ENCODE measurements around the genes SHBG and ALOX12B.

DNA sequence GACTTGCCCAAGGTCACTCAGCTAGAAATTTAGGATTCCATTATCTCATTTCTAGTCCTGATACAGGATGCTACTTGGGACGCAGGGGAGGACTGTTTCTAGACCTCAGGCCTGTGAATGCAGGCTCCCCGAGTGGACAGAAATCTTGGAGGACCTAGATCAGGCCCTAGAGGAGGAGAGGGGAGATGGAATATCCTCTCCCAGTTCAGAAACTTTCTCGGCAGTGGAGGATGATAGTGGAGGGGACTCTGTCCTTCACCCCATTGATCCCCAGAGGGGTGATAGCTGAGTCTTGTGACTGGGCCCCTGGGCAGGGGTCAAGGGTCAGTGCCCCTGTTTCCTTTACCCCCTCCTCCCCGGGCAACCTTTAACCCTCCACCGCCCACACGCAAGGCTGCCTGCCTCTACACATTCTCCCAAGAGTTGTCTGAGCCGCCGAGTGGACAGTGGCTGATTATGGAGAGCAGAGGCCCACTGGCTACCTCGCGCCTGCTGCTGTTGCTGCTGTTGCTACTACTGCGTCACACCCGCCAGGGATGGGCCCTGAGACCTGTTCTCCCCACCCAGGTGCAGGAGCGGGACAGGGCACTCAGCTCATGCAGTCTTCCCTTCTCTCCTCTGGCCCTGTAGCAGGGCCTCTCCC, at the start of gene SHBG:
Gene SHBG, plus strand, starts transcription at position 419 of the 643 bp plus-strand sequence.
- PRO-cap, 2 experiments: no peak in any of the 2 experiments

DNA sequence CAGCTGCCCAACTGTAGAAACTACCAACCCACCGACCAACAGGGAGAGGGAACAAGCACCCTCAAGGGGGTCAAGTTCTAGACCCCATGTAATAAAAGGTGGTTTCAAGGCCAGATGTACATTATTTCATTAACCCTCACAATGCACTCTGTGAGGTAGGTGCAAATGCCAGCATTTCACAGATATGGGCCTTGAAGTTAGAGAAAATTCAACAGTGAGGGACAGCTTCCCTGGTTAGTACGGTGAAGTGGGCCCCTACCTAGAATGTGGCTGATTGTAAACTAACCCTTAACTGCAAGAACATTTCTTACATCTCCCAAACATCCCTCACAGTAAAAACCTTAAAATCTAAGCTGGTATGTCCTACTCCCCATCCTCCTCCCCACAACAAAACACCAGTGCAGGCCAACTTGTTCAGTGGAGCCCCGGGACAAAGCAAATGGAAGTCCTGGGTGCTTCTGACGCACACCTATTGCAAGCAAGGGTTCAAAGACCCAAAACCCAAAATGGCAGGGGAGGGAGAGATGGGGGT, 18.2 kb downstream of the TP53 start:
- PRO-cap, 2 experiments: no peak in any of the 2 experiments

- PRO-cap, 2 experiments: peak in 1 of 2 experiments; most common minus-strand start chr17:7840514 (in 1)
Measured at GRCh38 chr17:7840422-7840763, 6.4 kb downstream of the KDM6B start.

DNA sequence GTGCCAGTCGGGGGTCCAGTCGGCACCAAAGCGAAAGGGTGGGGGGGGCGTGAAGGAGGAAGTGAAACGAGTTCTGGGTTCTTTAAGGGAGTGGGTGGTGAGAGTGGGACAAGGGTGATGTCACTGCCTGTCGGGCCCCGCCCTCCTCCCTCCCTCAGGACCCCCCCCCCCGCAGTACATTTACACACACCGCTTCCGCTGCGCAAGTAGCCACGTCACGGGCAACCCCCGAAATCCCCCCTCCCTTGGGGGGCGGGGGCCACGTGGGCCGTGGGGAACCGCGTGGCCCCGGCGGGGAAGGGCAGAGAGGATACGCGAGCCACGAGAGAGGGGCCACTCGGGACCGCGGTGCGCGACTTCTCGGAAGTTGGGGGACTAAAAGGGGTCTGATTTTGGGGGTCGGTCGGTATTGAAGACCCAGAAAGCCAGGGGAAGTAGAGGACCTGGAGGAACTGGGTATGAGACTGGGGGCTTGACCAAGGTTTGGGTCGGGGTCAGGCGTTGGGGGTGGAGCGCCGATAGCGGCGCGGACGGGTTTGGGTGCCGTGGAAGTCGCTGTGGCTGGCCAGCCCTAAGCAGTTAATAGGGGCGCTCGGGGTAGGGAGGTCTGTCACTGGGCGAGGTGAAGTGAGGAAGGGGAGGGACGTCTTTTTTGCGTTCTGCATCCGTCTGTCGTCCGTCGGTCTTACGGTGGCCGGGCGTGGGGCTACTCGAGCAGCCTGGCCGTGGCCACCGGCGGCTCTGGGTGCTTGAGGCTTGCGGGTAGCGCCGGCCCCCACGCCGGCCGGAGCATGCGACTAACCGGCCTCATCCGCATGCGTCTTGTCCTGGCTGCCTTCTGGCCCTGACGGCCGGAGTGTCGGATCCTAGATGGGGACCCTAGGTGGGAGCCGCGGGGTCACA, 10.1 kb downstream of the KDM6B start:
- PRO-cap, 2 experiments: peak in 2 of 2 experiments; most common plus-strand start position 304 of the sequence (in 1); most common minus-strand start position 840 of the sequence (in 1)

DNA sequence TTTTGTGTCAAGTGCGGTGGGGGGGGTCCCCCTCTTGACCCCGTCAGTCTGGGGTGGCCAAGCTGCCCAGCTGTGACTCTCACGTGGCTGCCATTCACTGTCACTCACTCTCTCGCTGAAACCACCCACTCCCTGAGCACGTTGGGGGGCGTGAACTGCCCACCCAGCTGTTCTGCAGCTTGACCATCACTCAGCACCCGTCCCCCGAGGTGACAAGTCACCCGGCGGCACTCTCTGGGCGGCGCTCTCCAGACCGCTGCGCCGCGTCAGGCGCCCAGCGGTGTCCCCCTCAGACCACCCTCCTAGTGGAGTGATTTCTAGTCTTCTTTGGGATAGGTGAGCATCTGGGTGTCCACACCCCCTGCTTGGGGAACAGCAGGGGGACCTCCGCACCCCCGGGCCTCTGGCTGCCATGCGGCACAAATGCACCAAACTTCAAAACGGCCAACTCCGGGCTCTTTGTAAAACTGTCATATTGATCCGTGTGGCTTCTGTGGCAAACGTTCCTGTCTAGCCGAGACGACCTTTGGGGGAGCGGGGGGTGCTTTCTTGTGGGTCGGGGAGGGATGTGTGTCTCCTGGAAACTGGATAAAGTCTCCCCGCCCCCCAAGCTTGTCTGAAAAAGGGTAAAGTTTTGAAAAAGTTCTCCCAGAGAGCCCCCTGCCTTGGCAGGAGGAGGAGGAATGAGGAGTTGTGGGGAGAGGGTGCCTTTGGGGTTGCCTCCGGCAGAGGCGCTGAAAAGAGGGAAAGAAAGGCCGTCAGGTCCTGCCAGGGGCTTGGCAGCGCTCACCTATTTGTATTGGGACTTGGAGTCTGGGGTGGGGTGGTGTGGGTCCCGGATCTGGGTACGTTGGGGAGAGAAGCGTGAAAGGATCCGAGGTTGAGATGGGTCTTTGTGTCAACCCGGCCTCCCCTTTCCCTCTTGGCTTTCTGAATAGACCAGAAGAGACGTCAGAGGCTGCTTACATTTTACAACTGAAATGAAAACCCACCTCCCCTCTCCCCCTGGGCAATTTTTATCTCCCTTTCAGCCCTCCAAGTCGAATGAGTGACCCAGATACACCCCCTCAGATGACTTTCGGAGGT, 2.2 kb upstream of the CHD3 start:
- PRO-cap, 2 experiments: peak in 2 of 2 experiments; most common plus-strand start position 189 of the sequence (in 1)

DNA sequence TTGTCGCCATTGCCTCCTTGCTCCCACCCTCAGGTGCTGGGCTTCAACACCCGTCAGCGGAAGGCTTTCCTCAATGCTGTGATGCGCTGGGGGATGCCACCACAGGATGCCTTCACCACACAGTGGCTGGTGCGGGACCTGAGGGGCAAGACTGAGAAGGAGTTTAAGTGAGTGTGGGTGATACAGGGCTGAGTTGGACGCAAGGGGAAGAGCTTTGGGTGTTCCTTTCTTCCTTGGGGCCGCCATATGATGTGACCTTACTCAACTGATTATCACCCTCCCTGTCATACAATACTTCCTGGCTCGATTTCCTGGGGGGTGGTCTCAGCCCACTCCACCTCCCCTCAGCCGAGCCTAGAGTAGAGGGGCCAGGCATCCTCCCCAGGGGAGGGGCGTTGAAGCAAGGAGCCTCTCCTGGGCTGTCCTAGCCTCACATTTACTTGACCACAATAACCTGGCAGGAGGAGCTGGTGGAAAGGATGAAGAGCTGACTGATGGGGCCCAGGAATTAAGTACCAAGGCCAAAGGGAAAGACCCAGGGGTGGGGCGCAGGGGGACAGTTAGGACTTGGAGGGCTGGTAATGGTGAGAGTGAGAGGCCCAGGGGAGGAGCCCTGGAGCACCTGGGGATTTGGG, 10.1 kb downstream of the RNF227 start:
- PRO-cap, 2 experiments: peak in 2 of 2 experiments; most common plus-strand start position 455 of the sequence (in 2)

GRCh38 chr17:7936653-7937032, 4.6 kb downstream of the CNTROB start:
- PRO-cap, 2 experiments: no peak in any of the 2 experiments

DNA sequence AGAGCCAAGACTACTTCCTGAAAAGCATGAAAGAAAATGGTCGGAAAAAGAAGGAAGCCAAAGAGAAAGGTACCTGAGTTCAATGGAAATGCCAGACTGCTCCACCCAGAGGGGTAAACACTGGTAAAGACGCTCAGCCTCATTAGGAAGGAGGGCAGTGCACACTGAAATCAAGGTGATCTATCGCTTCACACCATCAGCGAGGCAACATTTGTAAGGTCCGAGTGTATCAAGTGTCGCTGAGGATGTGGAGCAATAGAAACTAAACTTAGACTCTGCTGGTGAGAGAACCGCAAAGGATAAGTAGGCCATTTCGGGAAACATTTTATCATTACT, 23.4 kb downstream of the CNTROB start:
- PRO-cap, 2 experiments: no peak in any of the 2 experiments

- PRO-cap, 2 experiments: no peak in any of the 2 experiments
Measured at GRCh38 chr17:7997074-7997618, 5.3 kb upstream of the GUCY2D start.

DNA sequence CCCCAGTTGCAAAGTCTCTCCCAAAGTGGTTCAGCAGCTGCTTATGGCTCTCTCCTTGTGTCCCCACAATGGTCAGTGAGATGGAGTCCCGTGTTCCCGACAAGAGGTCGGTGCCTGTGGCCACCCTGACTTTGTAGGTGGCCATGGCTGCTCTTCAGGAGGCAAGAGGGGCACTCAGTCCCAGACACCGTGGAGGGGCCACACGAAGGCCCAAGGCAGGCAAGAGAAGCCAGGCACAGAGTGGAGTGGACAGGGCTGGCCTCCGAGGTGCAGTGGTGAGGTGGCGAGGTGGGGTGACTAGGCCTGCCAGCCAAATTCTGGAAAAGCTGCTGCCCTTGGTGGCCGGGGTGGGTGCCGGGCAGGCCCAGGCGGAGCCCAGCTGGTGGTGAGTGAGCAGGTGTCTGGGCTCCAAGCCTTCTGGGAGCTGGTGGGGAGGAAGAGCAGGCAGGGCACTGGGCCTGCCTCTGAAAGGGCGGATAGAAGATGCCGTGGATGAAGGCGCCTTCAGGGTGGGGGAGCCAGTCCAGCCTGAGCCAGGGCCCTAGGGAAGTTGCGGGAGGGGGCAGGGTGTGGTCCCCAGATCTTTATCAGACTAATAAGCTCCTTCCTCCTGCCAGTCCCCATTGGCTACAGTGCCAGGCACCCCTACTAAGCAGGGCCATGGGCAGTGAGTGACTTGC, at the start of gene ALOX12B:
Gene ALOX12B, minus strand, starts transcription at position 419 of the 680 bp plus-strand sequence.
- PRO-cap, 2 experiments: no peak in any of the 2 experiments

- PRO-cap, 2 experiments: no peak in any of the 2 experiments
Measured at GRCh38 chr17:8109903-8110664, 8.2 kb downstream of the ALOXE3 start.

GRCh38 chr17:8137820-8138565, 14.1 kb upstream of the HES7 start:
- PRO-cap, 2 experiments: peak in 1 of 2 experiments; most common minus-strand start chr17:8138270 (in 1)

DNA sequence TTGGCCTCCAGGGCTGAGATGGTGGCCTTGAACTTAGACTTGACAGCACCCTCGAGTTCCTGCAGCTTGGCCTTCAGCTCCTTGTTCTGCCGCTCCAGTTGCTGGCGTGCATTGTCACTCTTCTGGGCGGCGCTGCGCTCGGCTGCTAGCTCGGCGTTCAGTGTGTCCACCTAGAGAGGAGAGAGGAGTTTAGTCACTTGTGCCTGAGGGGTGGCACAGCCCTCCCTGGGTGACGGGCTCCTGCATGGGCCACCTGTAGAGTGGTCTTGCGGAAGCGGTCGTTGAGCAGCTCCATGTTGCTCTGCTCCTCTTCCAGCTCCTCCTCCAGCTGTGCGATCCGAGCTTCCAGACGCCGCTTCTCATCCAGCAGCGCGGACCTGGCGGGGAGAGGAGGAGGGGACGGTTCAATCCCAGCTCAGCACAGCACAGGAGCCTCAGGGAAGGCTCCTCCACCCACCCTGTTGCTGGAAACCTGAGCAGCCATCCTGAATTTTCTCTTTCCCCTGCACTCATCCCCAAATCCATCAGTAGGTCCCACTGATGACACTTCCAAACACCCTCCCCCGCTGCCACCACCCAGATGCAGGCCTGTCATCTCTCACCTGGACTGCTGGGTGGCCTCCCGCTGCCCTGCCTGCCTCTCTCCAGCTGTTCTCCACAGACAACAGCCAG, 44.6 kb downstream of the NDEL1 start:
- PRO-cap, 2 experiments: peak in 1 of 2 experiments; most common plus-strand start position 261 of the sequence (in 1)

DNA sequence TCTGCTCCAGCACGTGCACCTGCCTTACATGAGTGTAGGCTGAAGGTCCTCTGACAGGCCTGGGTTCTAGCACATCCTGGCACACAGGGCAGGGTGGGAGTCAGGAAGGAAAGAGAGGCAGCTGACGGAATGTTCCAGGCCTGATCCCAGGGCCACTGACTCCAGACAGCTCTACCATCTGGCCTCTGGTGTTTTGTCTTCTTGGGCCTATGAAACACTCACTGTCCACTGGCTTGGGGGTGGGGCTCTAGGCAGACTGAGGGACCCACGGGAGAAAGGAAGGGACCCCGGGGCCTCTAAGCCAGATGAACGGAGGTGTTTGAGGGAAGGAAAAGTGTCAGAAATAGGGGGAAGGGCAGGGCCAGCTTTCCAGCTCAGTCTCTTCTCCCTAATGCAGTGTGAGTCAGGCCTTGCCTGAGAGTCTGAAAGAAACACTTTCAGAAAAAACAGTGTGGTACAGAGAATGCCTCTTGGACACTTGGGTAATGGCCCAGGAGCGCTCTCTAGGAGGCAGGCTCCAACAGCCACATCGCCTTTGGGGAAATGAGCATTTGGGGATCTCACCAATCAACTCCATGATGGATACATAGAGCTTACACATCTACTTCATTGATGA, 46.8 kb downstream of the NDEL1 start:
- PRO-cap, 2 experiments: peak in 1 of 2 experiments; most common plus-strand start position 117 of the sequence (in 1)

DNA sequence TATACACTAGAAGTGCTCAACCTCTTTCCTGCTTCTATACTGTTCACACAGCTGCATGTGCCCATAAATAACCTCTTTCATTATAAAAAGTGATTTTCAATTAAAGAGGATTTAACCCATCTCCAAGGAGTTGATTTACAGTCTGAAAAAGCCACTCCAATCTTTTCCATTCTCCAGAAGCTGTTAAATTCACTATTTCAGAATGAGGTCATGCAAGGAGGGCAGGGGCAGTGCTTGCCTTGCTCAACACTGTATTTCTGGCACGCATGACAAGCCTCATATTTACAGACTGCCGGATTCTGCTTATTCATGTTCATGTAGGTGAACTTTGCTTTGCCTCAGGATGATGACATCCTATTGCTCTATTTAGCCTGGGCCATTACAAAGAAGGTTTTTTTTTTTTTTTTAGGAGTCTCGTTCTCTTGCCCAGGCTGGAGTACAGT, 87.4 kb downstream of the MYH10 start:
- PRO-cap, 2 experiments: no peak in any of the 2 experiments

DNA sequence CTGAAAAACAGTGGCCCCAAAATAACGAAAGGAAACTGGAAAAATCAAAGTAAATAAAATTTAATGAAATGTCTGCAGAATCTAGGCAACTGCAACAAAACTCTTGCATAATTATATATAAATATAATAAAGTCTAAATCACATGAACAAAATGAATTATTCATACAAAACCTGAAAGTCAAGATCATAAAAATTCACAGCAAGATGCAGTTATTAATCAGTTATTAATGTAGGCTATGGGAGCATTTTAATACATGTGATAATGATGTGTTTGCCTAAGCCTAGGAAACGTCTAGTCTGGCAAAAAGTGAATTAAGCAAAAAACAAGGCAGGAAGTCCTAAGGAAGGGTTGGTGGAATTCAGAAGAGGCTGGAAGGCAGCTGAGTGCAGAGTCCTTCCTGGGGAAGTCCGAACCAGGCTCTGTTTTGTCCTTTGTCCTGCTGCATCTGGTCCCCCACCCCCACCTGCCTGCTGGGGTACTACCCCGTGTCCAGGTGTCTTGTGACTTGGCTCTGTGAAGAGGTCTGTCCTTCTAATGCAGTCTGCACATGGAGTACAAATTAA, 1.4 kb upstream of the MYH10 start:
- PRO-cap, 2 experiments: no peak in any of the 2 experiments

DNA sequence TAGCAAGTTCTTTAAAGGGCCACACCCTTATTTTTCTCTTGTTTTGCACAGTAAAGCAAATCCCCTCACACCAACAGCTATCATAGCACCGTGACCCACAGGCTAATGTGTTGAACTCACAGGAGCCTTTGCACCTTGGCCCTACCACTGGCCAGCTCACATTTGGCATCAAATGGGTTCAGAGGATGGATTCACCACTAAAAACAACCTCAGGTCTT, 12.2 kb downstream of the PIK3R5 start:
- PRO-cap, 2 experiments: peak in 1 of 2 experiments; most common plus-strand start position 168 of the sequence (in 1)

GRCh38 chr17:8956161-8956863, 9.2 kb downstream of the PIK3R5 start:
- PRO-cap, 2 experiments: peak in 2 of 2 experiments; most common plus-strand start chr17:8956229 (in 2); most common minus-strand start chr17:8956587 (in 1)

DNA sequence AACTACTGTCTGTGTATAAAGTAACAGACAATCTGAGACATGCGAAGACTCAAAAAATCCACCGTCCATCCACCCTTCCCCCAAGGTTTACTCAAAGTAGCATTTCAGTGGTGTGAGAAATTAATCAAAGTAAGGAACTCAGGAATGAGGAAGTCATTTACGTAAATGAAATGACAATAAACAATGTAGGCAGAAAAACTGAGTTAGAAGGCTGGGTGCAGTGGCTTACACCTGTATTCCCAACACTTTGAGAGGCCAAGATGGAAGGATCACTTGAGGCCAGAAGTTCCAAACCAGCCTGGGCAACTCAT, 19.7 kb upstream of the NTN1 start:
- PRO-cap, 2 experiments: no peak in any of the 2 experiments

GRCh38 chr17:9217067-9217495, 195.8 kb downstream of the NTN1 start:
- PRO-cap, 2 experiments: no peak in any of the 2 experiments